ENCODE results near the gene SF3B1.

GRCh38 chr2:197185003-197185656 is 125.5 kb downstream of the ANKRD44 start:
- PRO-cap, 3 experiments, result no peak in any of the 3 experiments
- RAMPAGE, long total RNA, result no peak

- PRO-cap, 3 experiments, result no peak in any of the 3 experiments
- RAMPAGE, long total RNA, result no peak
Measured at GRCh38 chr2:197197654-197198379, 112.8 kb downstream of the ANKRD44 start.

DNA sequence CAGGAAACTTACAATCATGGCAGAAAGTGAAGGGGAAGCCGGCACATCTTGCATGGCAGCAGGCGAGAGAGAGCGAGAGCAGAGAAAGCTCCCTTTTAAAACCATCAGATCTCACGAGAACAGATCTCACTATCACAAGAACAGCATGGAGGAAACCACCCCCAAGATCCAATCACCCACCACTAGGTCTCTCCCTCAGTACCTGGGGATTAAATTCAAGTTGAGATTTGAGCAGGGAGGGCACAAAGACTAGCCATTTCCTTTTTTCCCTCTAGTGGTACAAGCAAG is 45.5 kb upstream of the ANKRD44 start:
- PRO-cap, 3 experiments, result no peak in any of the 3 experiments
- RAMPAGE, long total RNA, result no peak

GRCh38 chr2:197415703-197417097 is 18.6 kb downstream of the SF3B1 start:
- PRO-cap, 3 experiments, result no peak in any of the 3 experiments
- RAMPAGE, long total RNA, result no peak

DNA sequence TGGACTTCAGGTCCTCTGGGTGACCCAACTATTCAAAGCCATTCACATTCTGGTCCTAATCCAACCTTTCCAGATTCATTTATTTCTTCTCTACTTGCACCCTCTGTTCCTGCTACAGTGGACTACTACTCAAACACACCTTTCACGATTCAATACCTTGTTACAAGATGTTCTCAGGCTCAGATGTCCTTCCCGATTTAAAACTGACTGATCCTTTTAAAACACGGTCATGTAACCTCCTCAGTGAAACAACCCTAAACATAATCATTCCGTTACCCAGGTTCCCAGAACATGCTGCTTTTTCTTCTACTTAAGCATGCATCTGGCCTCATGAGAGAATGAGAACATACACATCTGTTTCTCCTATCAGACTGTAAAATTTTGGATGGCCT is 1.2 kb downstream of the SF3B1 start:
- PRO-cap, 3 experiments, result no peak in any of the 3 experiments
- RAMPAGE, long total RNA, result no peak

DNA sequence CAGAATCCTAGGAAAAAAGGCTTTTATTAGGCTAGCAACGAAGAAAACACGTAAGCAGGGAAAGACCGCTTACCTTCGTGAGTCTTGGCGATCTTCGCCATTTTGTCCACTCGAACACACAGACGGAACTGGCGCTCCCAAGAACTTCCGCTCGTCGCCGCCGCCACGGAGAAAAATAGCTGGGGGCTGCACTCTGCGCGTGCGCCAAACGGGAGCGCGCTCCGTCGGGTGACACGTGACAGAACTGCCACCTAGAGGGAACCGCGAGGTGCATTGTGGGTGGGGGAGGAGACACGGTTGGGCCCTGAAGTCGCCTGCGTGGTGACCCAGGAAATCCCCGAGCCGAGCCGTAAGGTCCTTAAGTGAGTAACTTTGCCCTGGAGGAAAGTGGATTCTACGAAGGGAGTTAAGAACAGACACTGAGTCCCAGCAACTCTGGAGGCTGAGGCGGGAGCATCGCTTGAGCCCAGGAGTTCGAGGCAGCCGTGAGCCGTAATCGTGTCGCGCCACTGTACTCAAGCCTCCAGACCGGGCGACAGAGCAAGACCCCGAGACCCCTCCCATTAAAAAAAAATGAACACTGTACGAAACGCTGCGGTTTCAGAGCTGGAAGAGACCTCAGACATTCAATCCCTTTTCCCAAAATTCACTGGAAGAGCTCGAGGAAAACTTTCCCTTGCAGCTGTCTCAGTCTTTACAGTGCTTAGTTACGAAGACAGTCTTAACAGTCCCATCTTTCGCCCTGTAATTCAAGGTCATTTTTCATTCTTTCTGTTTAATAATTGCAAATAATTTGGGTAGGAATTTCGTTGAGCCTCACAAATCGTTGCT is at the start of gene SF3B1:
Gene SF3B1 (minus strand): TSS at position 130 of the 831 bp plus-strand sequence.
- PRO-cap, 3 experiments, result peak in 3 of 3 experiments; most common plus-strand start position 278 of the sequence (in 2); most common minus-strand start position 130 of the sequence (in 3)
- RAMPAGE, long total RNA, result start-site peak on the minus strand centred at position 120 of the sequence, 27 bp wide, 4,884 and 3,440 reads in 2 replicates; start-site peak on the plus strand centred at position 291 of the sequence, 46 bp wide, 16 and 8 reads in 2 replicates

DNA sequence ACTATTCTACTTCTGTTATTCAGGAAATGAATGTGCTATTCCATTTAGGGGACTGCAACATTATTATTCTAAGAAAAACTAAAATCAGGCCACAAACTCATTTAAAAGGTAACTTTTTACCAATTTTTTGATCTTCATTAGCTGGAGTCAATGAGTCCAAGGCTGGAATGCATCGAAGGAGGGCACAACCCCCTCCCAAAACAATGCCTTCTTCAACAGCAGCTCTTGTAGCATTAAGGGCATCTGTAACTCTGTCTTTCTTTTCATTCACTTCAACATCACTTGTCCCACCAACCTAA is 11.5 kb downstream of the HSPD1 start:
- PRO-cap, 3 experiments, result no peak in any of the 3 experiments
- RAMPAGE, long total RNA, result no peak

DNA sequence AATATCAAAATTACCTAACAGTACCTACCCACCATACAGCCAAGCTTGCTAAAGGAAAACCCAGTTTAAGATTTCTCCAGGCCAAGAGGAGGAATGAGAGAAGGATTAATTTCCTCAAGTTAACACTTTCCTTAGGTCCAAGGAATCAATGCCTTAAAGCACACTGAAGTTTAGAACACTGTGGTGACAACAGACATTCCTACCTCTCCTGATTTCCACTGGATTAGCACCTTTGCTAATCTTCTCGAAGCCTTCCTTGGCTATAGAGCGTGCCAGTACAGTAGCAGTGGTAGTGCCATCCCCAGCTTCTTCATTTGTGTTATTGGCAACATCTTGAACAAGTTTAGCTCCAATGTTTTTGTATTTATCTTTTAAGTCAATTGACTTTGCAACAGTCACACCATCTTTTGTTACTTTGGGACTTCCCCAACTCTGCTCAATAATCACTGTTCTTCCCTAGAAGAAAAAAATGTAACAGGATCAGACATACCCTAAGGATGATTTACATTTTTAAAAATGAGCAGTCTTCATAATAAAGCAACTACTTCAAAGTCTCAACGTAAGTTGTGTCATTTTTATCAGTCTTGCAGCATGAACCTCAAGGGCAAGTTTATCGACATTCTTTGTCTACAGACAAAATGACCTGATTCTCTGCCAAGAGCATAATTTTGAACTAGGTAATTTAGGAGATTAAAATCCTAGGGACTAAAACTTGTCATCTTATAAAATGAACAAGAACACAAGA is 2.5 kb downstream of the HSPD1 start:
- PRO-cap, 3 experiments, result no peak in any of the 3 experiments
- RAMPAGE, long total RNA, result no peak

- PRO-cap, 3 experiments, result no peak in any of the 3 experiments
- RAMPAGE, long total RNA, result no peak
Measured at GRCh38 chr2:197693330-197693709, 11.8 kb upstream of the MARS2 start.

DNA sequence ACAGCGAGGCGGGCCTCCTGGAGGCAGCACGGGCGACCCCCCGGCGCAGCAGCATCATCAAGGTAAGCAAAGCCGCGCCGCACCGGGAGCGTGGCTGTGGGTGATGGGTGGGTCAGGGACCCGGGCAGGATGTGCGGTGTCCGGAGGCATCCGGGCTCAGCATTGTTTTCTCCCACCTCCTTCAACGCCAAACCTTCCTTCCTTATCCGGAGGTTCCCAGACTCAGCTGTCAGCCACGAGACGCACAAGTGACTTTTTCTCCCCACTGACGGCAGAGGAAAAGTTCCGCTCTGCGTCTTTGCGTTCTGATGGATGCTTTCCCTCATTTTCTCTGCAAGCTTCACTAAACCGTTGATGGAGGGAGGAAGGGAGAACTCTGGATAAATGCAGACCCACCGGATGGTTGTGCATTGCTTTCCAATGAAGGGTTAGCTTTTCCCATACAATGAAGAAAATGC is 914 bp downstream of the PLCL1 start:
- PRO-cap, 3 experiments, result peak in 1 of 3 experiments; most common minus-strand start position 250 of the sequence (in 1)
- RAMPAGE, long total RNA, result no peak

DNA sequence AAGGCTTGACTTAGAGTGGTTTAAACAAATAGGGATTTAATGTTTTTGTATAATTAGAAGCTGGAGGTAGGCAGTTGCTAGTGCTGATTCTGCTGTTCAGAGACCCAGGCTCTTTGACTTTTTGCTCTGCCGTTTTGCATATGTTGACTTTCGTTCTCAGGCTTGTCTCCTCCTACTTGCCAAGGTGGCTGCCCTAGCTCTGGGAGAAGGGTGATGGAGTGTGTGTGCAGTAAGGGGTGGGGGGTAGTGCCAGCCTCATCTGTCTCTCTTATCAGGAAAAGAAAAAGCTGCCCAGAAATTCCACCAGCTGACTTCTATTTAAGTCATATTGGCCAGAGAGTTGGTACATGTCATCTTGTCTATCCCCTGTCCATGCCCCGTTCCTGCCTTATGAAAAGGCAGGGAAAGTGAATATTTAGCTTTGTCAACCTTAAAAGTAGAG is 89.4 kb downstream of the PLCL1 start:
- PRO-cap, 3 experiments, result no peak in any of the 3 experiments
- RAMPAGE, long total RNA, result no peak

DNA sequence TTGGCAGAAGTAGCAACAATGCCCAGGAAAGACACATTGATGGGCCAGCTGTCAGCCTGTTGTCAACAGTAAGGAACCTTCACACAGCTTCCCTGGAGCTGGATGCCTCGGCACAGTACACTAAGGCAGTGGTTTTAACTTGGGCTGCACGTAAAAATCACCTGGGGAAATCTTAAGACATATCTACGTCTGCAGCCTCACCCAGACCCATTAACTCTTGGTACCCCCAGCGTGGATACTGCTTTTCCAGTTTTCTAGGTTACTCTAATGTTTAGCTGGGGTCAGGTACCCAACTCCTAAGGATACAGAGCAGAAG is 679.8 kb downstream of the SATB2 start:
- PRO-cap, 3 experiments, result no peak in any of the 3 experiments
- RAMPAGE, long total RNA, result no peak

DNA sequence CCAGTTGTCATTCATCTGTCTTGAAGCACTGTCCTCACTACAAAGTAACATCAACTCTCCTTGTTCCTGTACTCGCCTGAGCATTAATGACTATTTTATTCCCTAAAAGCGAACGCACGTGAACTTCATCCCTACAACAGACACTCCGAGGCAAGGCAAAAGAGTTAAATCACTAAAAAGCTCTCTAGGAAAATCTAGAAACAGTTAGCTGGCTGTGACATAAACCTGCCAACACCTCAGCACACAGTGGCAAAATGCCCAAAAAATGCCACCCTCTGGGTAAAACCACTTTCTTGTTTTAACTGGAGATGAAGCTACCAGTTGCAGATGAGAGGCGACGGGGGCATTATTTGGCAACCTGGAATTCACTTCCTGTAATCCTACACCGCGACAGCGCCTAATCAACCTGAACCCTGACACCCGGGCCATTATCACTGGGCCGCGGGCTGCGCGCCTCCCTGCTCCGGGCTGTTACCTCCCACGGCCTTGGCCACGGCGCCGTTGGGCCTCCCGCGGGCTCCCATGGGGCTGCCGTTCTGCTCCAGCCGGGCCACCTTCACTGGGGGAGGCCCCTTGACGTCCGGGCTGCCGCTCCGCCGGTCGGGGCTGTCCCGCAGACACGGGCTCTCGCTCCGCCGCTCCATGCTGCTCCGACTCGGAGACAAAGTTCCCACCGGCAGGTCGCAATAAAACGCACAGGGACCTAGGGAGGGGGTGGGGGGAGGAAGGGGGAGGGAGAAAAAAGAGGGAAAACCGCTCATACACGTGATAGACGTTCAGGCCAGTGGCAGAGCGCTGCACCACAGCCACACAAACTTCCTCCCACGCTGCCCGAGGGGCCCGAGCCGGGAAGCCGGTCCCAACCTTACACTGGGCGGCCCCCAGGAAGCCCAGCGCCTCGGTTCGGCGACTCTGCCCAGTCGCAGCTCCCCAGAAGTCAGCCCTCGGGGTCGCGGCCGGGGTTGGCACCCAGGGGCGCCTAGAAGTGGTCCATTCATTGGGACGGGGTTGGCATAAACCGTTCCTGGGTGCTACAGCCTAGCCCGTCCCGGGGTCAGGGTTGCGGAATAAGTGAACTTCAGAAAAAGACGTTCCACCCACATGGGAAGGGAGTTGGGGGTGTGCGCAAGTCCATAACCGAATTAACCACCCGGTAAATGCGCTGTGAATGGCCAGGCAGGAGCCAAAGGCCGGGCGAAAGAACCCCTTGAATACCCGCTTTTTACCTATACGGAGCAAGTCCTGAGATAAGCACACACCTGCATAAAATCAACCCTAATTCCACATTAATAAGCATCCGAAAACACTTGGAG is 1.9 kb downstream of the SATB2 start:
- PRO-cap, 3 experiments, result no peak in any of the 3 experiments
- RAMPAGE, long total RNA, result no peak

DNA sequence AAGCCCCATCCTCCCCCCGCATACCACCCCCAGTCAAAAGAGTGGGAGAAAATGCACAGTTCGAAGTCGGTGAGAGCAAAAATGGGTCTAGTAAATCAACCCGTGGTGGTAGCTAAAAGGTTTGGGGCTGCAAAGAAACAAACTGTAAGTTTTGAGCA is 2.3 kb upstream of the SATB2 start:
- PRO-cap, 3 experiments, result no peak in any of the 3 experiments
- RAMPAGE, long total RNA, result no peak

DNA sequence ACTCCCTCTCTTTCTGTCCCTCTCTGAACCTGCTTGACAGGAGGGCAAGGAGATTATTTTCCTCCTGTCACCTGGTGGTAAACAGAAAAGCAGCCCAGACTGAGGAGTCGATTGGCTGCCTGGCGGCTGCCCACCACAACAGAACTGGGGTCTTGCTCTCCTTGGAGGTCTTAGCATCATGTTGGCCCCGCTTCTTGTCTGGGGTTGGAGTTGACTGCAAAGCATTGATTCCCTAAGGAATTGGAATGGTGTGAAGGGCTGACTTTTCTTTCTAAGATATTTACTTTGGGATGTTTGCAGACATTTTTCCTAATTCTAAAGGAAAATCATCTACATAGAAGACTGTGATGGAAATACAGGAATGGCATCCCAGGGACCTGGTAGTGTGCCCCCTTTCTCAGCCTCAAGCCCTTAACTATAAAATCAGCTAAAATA is 108.1 kb downstream of the MAIP1 start:
- PRO-cap, 3 experiments, result no peak in any of the 3 experiments
- RAMPAGE, long total RNA, result no peak

- PRO-cap, 3 experiments, result no peak in any of the 3 experiments
- RAMPAGE, long total RNA, result no peak
Measured at GRCh38 chr2:200077120-200077795, 121.9 kb downstream of the MAIP1 start.

- PRO-cap, 3 experiments, result no peak in any of the 3 experiments
- RAMPAGE, long total RNA, result no peak
Measured at GRCh38 chr2:200221061-200221589, 85.4 kb upstream of the SPATS2L start.

DNA sequence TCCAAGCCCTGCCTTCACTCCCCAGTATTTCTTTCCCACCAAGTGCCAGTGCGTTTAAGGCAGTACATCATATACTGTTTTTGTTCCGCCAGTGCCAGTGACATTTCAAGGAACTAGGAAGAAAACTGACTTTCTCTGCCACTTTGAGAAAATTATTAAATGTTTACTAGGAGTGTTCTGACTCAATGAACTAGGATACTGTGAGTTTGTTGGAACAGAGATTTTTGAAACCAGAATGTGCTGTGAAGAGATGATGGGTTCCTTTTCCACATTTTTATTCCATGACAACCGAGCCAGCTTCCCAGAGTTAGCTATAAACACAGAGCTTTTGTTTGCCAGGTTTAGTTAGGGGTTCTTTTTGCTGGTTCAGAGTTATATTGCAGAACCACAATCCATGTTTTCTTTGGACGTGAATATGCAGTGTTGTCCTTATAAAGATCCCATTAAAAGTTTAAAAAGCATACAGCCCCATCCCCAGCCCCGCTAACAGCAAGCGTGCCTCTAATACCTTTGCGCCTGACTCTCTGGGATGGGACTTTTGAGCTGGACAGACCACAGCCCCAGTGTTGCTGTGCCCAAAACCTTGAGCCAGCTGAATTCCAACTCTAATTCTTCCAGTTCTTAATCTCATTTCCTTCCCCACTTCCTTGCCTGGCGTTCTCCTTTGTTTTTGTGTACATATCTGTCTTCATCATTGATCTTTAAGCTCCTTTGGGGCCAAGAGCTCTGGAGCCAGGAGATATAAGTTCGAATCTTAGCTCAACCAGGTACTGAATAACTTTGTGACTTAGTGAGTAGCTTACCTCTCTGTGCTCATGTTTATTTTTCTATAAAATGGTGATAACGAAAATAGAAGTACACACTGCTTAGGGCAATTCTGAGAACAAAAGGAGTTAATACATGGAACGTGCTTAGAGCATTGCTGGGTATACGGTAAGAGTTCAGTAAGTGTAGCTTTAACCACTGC is 72.3 kb downstream of the SPATS2L start:
- PRO-cap, 3 experiments, result no peak in any of the 3 experiments
- RAMPAGE, long total RNA, result no peak

DNA sequence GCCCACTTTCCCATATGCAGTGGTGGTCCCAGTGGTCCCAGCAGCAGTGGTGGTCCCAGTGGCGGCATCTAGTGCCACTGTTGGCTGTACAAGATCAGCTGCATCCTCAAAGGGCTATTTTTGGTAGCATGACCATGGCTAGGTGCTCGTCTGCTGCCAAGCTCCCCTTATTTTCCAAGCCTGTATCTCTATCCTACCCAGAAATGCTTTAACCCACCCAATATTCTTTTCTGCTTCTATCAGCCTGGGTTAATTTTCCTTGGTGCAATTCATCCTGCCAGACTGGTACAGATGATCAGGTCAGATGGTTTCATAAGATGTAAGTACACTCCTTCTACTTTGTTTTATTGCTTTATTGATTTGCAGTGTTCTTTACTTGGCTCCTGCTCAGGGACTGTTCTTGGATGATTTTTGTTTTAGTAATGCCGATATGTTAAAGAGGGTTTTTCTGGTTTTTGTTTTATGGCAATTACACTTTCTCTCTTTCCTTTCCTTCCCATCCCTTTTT is 2.5 kb upstream of the SGO2 start:
- PRO-cap, 3 experiments, result no peak in any of the 3 experiments
- RAMPAGE, long total RNA, result no peak

GRCh38 chr2:200620933-200621401 is 35.2 kb downstream of the AOX1 start:
- PRO-cap, 3 experiments, result no peak in any of the 3 experiments
- RAMPAGE, long total RNA, result no peak

Measured in cerebellum (tissue), 5 donors.